Measurements from ENCODE around the genes TPRX2, SULT2A1, ODAD1, SPACA4, NTN5 and IZUMO1.

GRCh38 chr19:47858786-47859438, at the start of gene TPRX2:
Gene TPRX2, plus strand, starts transcription at chr19:47859235.
- CAGE, long polyA plus RNA = no peak
- RRBS = no CpG with 5 or more reads among the region's 12 CpGs

GRCh38 chr19:47882816-47883421, 3.2 kb downstream of the SULT2A1 start:
- CAGE, long polyA plus RNA = no peak
- RRBS = no CpG with 5 or more reads among the region's 4 CpGs

- CAGE, long polyA plus RNA = no peak
- RRBS = no CpG with 5 or more reads among the region's 11 CpGs
Observed at GRCh38 chr19:47886164-47886594, at the start of gene SULT2A1. Gene SULT2A1, minus strand, starts transcription at chr19:47886315.

GRCh38 chr19:48211244-48211944, 40.9 kb downstream of the ZSWIM9 start:
- CAGE, long polyA plus RNA = no peak
- RRBS = no CpG with 5 or more reads among the region's 7 CpGs

GRCh38 chr19:48321776-48322400, at the start of gene ODAD1:
Gene ODAD1, minus strand, starts transcription at chr19:48321971.
- CAGE, long polyA plus RNA = no peak
- RRBS = 1% methylated on average over 25 of the region's 49 CpGs

DNA sequence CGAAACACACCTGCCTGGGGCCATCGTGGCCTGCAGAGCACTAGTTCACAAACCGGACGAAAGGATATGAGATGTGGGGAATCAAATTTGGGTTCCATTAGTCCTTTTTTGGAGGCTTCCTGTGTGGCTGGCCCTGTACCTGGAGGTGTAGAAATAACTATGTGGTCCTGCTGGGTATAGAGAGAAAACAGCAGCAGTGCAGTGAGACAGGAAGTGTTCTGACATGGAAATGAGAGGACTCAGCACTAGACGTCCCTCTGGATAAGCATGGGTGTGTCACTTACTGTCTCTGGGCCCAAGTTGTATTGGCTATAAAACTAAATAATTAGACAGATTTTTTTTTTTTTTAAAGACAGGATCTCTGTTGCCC, 12.3 kb downstream of the KDELR1 start:
- CAGE, long polyA plus RNA = no peak
- RRBS = no CpG with 5 or more reads among the region's 5 CpGs

DNA sequence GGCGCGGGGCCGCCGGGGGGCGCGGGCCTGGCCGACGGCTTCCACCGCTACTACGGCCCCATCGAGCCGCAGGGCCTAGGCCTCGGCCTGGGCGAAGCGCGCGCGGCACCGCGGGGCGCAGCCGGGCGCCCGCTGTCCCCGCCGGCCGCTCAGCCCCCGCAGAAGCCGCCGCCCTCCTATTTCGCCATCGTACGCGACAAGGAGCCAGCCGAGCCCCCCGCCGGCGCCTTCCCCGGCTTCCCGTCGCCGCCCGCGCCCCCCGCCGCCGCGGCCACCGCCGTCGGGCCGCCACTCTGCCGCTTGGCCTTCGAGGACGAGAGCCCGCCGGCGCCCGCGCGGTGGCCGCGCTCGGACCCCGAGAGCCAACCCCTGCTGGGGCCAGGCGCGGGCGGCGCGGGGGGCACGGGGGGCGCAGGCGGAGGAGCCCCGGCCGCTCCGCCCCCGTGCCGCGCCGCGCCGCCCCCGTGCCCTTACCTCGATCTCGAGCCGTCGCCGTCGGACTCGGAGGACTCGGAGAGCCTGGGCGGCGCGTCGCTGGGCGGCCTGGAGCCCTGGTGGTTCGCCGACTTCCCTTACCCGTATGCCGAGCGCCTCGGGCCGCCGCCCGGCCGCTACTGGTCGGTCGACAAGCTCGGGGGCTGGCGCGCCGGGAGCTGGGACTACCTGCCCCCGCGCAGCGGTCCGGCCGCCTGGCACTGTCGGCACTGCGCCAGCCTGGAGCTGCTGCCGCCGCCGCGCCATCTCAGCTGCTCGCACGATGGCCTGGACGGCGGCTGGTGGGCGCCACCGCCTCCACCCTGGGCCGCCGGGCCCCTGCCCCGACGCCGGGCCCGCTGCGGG, 2.8 kb upstream of the GRWD1 start:
- CAGE, long polyA plus RNA = no peak
- RRBS = 30% methylated on average over 49 of the region's 136 CpGs

- CAGE, long polyA plus RNA = no peak
- RRBS = 26% methylated on average over 23 of the region's 61 CpGs
Observed at GRCh38 chr19:48498158-48498940, 13.3 kb downstream of the LMTK3 start.

GRCh38 chr19:48553638-48554119, 1.7 kb downstream of the SULT2B1 start:
- CAGE, long polyA plus RNA = no peak
- RRBS = no CpG with 5 or more reads among the region's 12 CpGs

GRCh38 chr19:48606323-48607412, at the start of gene SPACA4:
Gene SPACA4, plus strand, starts transcription at chr19:48606742.
- CAGE, long polyA plus RNA = no peak
- RRBS = no CpG with 5 or more reads among the region's 41 CpGs

DNA sequence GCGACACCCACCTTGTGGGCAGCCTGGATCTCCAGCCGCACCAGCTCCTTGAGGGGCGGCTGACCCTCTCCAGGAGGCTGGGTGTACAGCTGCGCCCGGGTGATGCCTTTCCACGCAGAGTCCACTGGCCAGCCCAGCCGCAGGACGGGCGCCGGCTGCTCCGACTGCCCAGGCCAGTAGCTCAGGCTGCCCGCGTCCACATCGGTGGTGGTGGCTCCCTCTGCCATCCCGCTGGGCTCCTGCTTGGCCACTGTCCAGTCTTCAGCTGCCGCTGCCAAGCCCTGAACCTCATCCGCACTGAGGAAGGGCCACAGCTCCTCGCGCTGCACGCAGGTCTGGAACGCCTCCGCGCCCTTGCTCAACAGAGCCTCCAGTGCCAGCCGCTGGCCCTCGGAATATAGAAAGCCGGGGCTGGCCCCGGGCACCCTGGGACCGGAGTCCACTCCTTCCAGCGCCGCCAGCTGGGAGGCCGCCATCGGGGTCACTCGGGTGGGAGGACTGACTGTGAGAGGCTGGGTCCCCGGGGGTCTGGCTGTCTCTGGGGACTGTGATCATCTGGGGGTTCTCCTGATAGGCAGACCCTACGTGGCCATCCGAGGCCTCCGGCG, 1.9 kb downstream of the FAM83E start:
- CAGE, long polyA plus RNA = no peak
- RRBS = 90% methylated on average over 13 of the region's 38 CpGs

- CAGE, long polyA plus RNA = no peak
- RRBS = 0% methylated on average over 15 of the region's 35 CpGs
Observed at GRCh38 chr19:48634160-48634913, 2.8 kb downstream of the DBP start.

GRCh38 chr19:48638575-48639483, 1.6 kb upstream of the DBP start:
- CAGE, long polyA plus RNA = no peak
- RRBS = 70% methylated on average over 2 of the region's 21 CpGs

GRCh38 chr19:48649701-48649911, 3.6 kb upstream of the CA11 start:
- CAGE, long polyA plus RNA = no peak
- RRBS = no CpG with 5 or more reads among the region's 5 CpGs

- CAGE, long polyA plus RNA = no peak
- RRBS = no CpG with 5 or more reads among the region's 21 CpGs
Observed at GRCh38 chr19:48672728-48673259, at the start of gene NTN5. Gene NTN5, minus strand, starts transcription at chr19:48673017.

- CAGE, long polyA plus RNA = no peak
- RRBS = no CpG with 5 or more reads among the region's 12 CpGs
Observed at GRCh38 chr19:48683301-48683763, 10.5 kb upstream of the NTN5 start.

DNA sequence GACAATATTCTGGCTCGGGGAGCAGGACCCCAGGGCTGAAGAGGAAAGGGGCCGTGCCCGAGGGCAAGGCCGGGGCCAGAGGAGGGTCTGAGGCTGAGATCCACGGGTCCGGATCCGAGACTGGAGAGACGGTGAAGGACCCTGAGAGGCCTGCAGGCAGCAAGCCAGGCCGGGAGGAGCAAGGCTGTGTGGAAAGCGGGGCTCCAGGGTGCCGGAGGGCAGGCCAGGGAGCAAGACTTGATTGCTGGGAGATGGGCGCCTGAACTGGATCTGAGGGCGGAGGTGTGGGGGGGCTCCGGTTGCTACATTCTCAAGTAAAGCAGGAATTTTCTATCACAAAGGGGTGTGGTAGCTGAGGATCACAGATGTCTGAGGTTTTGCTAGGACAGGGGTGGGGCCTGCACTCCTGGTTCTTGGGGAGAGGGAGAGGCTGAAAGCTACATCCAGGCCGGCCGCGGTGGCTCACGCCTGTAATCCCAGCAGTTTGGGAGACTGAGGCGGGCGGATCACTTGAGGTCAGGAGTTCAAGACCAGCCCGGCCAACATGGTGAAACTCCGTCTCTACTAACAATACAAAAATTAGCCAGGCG, 3.8 kb downstream of the MAMSTR start:
- CAGE, long polyA plus RNA = no peak
- RRBS = 14% methylated on average over 8 of the region's 23 CpGs

DNA sequence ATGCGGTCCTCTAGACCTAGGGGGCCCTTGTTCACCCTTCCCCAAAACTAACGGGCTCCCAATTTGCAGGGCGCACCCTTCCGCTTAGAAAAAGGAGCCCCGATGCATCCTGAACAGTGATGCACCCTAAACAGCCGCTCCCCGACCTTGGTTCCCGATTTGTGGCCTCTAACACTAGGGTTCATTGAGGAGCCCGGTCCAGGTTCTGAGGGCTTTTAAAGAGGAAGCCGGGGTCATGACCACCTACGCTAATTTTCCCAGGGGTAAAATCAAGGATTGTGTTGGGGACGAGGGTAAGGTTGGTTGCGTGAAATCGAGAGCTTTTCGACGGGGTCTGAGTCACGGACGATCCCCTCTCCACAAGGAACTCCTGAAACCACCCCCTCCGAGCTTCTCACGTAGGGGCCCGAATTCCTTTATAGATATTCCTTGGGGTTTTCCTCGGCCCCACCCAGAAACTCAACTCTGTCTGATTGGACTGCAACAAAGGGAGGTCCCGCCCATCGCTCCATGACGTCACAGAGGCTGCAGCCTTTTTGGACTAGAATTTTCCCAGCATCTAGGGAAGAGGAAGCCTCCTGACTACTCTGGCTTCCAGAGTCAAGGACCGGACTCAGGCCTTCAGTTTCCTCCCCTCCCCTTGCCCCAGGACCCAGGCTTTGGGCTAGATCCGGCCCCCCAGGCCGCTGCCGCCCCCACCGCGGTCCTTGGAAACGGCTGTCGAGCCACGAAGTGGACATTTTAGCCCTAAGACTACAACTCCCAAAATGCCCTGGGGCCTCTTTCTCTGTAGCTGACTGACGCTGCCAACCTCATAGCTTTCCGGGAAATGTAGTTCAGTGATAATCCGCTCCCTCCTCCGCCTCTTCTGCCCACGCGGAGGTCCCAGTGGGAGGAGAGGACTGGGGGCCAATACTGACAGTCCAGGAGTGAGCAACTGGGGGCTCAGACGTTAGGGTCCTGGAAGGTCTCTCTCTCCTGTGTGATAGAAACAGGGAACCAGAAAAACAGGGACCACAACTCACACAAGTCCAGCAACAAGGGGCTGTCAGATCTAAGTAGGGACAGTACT, at the start of gene IZUMO1:
Gene IZUMO1, minus strand, starts transcription at position 429 of the 1,072 bp plus-strand sequence.
- CAGE, long polyA plus RNA = no peak
- RRBS = 4% methylated on average over 2 of the region's 41 CpGs

GRCh38 chr19:48753225-48753396, 670 bp upstream of the FUT1 start:
- CAGE, long polyA plus RNA = no peak
- RRBS = 16% methylated on average over 3 of the region's 7 CpGs

- CAGE, long polyA plus RNA = no peak
- RRBS = no CpG with 5 or more reads among the region's 14 CpGs
Observed at GRCh38 chr19:48867073-48867722, 1.2 kb downstream of the PLEKHA4 start.

Measured in BJ (cell line).